BE2C (cell line): ENCODE data around the gene STRN.

DNA sequence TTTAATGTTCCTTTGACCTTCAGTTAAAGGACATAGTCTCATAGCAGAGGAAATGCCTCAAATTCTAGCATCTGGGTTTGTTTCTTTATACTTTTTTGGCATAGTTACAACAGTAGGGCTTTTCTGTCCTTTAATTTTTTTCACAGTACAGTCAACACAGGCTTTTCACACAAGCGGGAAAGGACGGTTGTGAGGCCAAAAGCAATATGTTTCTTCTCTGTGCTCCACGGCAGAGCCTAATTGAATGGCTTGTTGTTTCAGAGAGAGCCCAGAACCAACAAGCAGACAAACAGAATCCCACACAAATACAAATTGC lies 57.7 kb downstream of the CRIM1 start:
- RRBS: no CpG with 5 or more reads among the region's 3 CpGs

- RRBS: no CpG with 5 or more reads among the region's 5 CpGs
These were observed 75.9 kb downstream of the FEZ2 start for GRCh38 chr2:36522060-36522434.

GRCh38 chr2:36537127-36537649 lies 60.8 kb downstream of the FEZ2 start:
- RRBS: no CpG with 5 or more reads among the region's 14 CpGs

DNA sequence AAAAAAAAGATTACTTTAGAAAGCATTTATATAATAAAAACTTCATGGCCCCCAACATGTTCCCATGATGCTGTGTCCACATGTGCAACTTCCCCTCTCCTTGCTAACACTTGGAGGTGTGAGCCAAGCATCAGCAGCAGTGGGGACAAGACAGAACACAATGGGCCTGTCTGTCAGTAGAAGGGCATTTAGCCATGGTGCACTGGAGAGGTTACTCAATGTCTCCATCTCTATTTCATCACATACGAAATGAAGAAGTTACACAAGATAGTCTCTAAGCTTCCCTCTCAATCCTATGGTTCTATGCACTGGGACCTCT lies 2.5 kb downstream of the VIT start:
- RRBS: no CpG with 5 or more reads among the region's 1 CpG

DNA sequence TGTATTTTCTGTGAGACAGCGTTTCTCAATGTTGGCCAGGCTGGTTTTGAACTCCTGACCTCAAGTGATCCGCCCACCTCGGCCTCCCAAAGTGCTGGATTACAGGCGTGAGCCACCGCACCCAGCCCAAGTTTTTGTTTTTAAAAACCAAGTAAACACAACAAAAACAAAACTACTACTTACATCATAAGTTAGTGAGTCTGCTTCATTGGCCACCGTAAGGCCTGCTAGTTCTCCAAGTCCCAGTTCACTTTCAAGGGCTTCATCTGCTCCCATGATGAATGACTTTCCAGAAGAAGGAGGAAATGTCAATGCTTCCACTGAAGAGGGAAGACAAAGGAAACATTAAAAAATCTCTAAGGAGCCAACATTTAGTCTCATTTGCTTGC lies 88.6 kb downstream of the STRN start:
- RRBS: no CpG with 5 or more reads among the region's 6 CpGs

- RRBS: no CpG with 5 or more reads among the region's 4 CpGs
These were observed 76.5 kb downstream of the STRN start for GRCh38 chr2:36889768-36890203.

DNA sequence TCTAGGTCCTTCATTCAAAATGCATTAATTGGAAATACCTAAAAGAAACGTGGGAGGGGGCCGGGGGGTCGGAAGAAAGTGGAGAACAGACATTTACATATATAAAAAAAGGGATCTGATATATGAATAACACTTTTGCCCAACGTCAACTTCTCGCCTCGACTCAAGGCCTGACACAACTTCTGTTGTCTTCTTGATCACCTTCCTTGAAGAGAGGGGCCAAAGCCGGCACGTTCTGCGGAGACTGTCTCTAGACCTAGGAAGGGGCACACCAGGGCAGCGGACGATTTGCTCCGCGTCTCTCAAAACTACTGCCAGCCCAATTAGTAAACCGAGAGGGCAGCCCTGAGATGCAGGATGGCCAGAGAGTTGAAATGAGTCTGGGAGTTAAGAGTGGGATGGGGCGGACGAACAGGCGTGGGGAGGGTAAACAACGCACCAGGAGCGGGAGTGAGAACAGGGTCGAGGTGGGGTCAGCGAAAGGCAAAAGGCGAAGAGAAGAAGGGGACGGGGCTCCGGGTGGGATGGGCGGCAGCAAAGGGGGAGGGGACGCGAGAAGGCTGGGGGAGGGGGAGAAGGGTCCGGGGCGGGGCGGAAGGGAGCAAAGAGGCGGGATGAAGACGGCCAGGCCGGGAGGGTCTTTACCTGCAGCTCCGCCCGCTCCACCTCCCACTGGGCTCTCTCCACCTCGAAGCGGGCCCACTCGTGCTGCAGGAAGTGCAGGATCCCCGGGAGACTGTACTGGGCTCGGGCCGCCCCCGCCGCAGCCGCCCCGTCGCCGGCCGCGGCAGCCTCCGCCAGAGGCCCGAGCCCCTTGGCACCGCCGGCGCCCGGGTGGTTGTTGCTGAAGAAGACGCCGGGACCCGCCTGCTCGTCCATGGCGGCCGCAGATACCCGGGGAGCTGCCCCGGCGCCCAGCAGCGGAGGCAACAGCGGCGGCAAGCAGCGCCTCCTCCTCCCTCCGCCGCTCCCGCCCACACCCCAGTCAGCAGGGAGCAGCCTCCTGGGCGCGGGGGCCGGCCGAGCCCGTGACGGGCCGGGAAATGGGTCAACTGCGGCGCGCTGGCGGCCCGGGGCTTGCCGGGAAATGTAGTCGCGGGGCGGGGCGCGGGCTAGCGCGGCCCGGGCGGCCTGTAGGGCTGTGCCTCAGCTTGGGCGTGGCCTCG lies at the start of gene STRN:
Gene STRN (minus strand): TSS at position 952 of the 1,166 bp plus-strand sequence.
- RRBS: 1% methylated on average over 54 of the region's 95 CpGs

DNA sequence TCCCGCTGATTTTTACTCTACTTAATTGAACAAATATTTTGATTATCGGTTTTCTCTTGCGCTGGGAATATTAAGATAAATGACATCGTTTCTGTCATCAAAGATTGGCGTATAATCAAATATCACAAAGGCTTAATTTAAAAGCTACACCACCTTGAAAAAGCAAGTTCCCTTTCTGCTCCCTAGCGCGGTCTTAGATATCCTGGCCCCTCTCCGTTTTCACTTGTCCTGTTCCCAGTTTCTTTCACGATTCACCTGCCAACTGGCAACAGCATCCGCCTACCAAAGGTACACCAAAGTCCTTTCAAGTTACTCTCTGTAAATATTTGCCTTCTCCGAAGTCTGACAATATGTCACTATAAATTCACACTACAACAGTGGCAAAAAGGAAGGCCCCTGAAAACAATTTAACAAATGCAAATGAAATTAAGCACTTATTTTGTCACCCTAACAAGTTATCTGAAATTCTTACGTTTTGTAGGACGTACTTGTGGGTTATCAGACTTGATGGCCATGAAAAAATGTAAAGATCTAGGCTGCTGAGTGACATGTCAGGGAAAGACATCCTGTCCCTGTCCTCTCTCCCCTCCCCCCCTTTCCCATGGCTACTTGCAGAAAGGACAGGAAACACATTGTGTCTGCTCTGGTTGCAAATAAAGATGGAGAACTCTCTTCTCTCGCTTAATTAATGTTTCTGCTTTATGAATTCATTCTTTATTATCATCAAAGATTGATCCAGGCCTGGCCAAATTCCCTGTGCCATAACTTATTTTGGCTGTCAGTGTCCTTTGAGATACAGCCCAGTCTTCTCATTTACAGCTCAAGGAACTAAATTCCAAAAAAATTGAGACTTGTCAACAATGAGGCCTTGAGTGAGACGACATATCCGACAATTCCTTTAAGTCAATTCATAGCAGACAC lies 1.3 kb upstream of the STRN start:
- RRBS: no CpG with 5 or more reads among the region's 16 CpGs

- RRBS: no CpG with 5 or more reads among the region's 3 CpGs
These were observed 53.8 kb upstream of the STRN start for GRCh38 chr2:37020164-37020602.

DNA sequence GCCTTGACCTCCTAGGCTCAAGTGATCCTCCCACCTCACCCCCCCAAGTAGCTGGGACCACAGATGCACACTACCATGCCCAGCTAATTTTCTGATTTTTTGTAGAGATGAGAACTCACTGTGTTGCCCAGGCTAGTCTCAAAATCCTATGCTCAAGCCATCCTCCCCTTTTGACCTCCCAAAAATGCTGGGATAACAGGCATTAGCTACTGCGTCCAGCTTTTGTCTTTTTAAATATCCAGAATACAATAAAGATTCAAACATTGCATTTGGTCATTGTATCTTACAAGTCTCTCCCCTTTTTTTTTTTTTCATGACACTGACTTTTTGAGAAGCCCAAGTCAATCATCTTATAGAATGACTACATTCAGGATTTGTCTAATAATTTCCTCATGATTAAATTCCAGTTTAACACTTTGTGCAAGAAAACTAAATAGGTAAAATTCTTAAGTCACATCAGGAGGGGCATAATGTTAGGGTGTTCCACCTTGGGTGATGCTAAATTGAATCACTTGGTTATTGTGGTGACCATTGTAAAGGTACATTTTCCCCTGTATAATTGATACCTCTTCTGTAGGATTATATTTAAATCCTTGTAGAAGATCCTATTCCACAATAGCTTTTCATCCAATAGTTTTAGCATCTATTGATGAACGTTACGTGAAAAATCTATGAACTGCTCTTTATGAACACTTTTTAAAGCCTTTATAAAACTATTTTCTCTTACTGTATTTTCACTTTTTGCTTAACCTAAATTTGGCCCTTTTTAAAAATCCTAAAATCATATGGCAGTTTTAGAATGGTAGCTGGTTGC lies 20.3 kb downstream of the GPATCH11 start:
- RRBS: no CpG with 5 or more reads among the region's 3 CpGs

GRCh38 chr2:37155778-37156261 lies 960 bp downstream of the EIF2AK2 start:
- RRBS: no CpG with 5 or more reads among the region's 9 CpGs

DNA sequence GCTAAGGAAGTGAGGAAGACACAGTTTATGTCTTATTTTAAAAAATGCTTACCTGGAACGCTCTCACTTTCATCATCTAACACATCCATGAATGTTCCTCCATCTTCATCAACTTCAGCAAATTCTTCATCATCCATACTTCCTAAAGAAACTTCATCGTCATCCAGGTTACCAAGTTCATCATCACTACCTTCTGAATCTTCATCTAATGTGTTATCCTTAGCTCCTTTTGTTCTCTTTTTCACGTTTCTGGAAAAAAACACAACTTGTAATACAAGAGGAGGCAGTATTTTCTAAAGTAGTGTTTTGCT lies 15.4 kb downstream of the CEBPZOS start:
- RRBS: no CpG with 5 or more reads among the region's 3 CpGs

GRCh38 chr2:37213646-37214127 lies 17.4 kb downstream of the CEBPZOS start:
- RRBS: no CpG with 5 or more reads among the region's 4 CpGs

DNA sequence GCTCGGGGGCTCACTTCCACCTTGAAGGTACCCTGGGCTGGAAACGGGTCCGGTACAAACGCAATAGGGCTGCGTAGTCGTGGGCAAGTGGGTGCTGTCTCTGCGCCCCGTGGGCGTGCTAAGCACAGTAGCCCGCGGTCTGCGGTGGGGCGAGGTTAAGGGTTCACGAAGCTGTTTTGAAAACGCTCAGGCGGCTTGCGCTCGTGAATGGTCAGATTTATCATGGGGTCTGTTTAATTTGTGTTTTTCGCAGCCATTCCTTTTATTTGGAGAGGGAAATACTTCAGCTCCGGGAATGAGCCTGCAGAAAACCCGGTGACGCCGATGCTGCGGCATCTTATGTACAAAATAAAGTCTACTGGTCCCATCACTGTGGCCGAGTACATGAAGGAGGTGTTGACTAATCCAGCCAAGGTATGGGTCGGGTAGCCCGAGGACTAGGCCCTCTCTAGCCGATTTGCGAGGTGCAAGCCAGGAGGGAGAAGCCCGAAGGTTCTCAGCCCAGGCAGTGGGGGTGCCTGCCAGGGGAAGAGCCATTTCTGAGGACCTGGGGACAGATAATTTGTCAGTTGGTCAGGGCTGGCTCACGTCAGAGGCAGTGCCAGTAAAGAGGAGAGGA lies 504 bp downstream of the NDUFAF7 start:
- RRBS: 2% methylated on average over 3 of the region's 31 CpGs

GRCh38 chr2:37323226-37323687 lies 1.4 kb downstream of the PRKD3 start:
- RRBS: no CpG with 5 or more reads among the region's 12 CpGs

GRCh38 chr2:37323688-37324190 lies 894 bp downstream of the PRKD3 start:
- RRBS: no CpG with 5 or more reads among the region's 16 CpGs

- RRBS: no CpG with 5 or more reads among the region's 5 CpGs
These were observed 147.6 kb downstream of the CDC42EP3 start for GRCh38 chr2:37523690-37524344.

DNA sequence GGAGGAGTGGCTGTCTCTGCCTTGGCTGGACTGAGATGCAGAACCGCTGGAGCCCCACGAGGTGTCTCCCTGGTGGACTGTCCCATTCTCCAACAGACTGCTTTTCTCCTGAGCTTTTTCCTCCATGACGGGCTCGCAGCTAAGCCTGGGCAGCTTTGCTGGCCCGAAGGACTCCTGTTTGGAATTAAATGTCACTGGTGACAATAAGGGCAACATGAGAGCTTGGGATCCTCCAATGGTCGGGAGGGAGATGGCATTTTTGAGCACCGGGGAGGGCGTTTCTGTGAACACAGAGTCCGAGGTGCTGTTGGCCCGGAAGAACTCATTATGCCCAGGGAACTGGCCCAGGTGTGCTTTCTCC lies 25.4 kb downstream of the CDC42EP3 start:
- RRBS: 100% methylated on average over 3 of the region's 10 CpGs